Islet of Langerhans (tissue), 1 donor: ENCODE results near the gene PNMA8C.

GRCh38 chr19:45443899-45445136 is 20.6 kb upstream of the ERCC1 start:
- RRBS = 5% methylated on average over 8 of the region's 65 CpGs

GRCh38 chr19:45472250-45472419 is 4.3 kb downstream of the FOSB start:
- RRBS = no CpG with 5 or more reads among the region's 1 CpG

- RRBS = no CpG with 5 or more reads among the region's 16 CpGs
Measured at GRCh38 chr19:45473555-45474240, 5.9 kb downstream of the FOSB start.

GRCh38 chr19:45492596-45493763 is 3.9 kb downstream of the RTN2 start:
- RRBS = no CpG with 5 or more reads among the region's 38 CpGs

DNA sequence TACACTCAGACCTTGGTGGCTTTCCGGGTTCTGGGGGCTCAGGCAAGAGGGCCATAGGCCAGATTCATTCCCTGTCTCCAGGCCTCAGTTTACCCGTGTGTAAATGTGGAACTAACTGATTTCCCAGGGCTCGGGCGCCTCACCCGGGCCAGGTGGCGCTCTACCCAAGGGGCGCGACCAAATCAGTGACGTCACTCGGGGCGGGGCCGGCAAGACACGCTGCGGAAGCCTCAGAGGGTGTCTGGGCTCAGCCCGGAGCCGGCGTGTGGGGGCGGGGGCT is 953 bp upstream of the VASP start:
- RRBS = 4% methylated on average over 12 of the region's 18 CpGs

GRCh38 chr19:45514931-45515733 is 7.9 kb downstream of the VASP start:
- RRBS = no CpG with 5 or more reads among the region's 15 CpGs

- RRBS = no CpG with 5 or more reads among the region's 8 CpGs
Measured at GRCh38 chr19:45589929-45590536, 5.4 kb upstream of the OPA3 start.

DNA sequence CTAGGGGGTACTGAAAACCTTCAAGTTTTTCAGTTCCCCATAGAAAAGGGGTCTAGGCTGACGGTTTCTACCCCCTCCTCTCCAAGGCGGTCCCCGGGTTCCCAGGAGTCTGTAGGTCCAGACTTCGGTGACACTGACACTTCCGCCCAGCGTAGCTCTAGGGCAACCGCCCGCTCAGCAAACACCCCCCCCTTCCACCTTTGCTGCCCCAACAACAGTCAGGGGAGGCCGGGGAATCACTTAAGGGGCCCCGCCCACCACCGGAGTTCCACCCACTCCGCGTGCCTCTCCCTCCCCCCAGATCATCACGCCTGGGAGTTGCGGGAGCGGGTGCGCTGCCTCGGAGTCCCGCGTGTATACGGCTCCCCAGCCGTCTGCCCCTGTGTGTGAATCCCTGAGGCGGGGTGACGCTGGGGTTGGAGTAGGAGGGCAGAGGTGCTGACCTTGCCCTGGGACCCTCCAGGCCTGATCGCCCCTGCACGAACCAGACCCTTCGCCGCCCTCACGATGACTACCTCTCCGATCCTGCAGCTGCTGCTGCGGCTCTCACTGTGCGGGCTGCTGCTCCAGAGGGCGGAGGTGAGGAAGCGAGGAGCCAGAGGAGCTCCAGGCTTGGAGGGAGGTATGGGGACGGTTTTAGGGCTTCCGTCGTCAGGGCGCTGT is 1.1 kb downstream of the GIPR start:
- RRBS = no CpG with 5 or more reads among the region's 38 CpGs

DNA sequence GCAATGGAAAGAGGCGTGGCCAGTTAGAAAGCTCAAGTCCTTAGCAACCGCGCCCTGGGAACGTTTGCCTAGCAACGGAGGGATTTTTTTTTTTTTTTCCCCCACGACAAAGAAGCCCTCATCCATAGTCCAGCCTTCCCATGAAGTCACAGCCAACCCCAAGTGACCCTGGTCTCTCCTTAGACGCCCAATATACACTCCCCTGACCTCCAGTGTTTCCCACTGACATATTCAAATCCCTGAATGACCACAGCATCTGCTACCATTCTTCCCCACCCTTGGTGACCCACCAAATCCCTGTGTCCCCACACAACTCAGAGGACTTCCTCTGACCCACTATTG is 339 bp upstream of the DMWD start:
- RRBS = no CpG with 5 or more reads among the region's 7 CpGs

- RRBS = no CpG with 5 or more reads among the region's 18 CpGs
Measured at GRCh38 chr19:45854171-45854797, 8.7 kb downstream of the SYMPK start.

DNA sequence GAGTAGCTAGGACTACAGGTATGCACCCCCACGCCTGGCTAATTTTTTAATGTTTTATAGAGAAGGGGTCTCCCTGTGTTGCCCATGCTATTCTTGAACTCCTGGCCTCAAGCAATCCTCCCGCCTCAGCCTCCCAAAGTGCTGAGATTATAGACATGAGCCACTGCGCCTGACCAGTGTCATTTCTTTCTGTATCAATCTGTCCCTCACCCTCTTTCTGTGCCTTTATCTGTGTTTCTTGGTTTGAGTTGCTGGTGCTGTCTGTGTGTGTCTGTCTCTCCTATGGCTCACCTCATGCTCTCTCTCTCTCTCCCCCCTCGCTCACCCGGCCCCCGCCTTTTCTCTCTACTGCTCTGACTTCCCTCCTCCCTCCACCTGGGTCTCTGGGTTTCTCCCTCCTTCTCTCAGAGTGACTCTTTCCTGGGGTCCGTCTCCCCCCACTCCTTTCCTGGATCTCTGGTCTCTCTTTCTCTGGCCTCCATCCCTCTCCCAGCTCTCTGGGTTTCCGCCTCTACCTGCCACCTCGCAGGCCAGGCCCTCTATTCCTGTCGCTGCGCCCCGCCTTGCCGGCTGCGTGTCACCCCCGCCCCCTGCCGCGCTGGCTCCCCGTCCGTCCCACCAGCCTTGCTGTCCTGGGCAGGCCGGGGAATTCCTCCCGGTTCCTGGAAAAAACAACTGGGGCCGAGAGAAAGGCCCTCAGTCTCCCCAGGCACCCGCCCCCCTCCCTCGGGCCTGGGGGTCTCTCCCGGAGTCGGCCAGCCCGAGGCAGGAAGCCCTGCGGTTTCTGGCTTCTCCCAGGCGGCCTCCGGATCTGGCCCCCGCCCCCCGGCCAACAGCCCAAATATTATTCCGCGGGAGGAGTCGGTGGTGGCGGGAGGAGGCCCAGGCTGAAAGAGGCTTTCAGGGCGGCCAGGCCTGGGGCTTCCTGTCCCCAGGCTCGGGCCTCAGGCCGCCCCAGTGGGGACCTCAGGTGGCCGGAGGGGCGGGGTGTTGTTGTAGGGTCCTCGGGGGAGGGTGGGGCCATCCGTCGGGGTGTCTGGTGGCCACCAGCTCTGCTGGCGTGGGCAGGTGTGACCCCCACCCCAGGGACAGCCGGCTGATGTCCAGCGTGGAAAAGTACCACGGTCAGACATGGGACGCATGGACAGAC is 9.5 kb downstream of the IRF2BP1 start:
- RRBS = 11% methylated on average over 17 of the region's 49 CpGs

DNA sequence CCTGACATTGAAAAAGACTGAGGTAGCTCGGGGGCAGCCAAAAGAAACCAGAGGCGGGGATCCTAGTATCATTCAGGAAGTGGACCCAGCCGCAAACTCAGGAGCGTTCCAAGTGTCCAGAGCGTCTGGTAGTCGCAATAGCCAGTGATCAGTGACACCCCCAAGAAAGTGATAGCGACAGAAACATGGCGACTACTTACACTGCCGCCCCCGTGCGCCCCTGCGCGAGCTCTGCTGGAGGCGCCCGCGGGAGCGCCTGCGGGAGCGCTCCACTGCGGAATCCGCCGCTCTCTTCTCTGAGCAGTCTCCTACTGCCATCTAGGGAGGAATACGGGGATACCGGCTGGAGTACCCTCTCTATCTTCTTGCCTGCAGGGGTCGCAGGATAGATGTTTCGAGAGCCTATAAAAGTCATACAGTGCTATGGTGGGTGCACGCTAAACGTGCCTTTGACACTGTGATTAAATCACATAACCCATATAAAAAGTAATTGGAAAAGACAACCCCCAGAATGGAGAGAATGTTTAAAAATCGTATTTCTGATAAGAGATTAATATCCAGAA is 36.7 kb upstream of the IGFL4 start:
- RRBS = no CpG with 5 or more reads among the region's 29 CpGs

- RRBS = no CpG with 5 or more reads among the region's 7 CpGs
Measured at GRCh38 chr19:46230650-46231326, 1.2 kb downstream of the IGFL1 start.

DNA sequence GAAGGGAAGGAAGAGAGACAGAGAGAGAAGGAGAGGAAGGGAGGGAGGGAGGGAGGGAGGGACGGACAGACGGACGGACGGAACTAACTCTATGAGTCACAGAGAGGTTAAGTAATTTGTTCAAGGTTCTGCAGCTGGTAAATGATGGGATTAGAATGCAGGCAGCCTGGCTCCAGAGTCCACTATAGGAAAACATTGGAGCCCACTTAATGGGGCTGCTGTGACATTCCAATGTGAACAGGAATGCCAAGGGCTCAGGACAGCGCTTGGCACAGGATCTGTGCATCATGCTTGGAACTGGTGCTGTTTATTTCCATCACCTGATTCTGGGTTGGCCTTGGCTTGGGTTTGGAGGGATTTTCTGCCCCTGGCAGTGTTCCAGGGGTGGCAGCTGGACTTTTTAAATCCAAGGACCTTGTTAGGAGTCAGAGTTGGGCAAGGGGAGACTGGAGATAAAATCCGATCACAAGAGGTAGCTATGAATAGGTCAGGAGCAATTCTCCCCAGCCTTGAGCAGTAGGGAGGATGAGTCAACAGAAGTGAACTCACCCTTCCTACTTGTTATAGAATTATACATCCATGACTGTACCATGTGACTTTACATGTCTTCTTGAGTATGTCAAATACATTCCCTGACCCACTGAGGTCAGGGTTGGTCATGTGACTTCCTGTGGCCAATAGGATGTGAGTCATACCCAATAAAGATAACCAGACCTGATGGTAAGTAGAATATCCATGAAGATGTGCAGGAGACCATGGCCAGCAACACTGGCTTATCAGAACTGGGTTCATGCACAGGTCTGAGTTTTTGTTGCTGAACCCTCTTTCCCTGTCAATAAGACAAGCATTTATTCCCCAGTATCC is 7.8 kb upstream of the HIF3A start:
- RRBS = no CpG with 5 or more reads among the region's 6 CpGs

- RRBS = no CpG with 5 or more reads among the region's 14 CpGs
Measured at GRCh38 chr19:46298682-46299555, 2.1 kb downstream of the HIF3A start.

DNA sequence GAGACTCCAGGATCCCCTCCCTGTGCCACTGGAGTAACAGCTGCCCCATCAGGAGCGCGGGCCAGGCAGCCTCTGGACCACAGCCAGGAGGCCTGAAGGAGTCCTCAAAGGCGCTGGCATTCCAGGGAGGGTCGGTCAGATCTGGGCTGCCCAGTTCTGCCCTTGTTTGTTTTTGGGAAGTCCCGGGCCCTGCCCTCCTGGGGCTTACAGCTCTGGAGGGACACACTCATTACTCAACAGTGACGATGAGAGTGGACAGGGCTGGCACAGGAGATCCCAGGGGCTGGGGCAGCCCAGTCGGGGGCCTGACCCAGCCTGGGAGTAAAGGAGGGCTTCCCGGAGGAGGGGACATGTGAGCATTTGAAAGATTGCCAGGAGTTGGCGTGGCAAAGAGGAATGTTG is 4.7 kb downstream of the PPP5C start:
- RRBS = 35% methylated on average over 1 of the region's 9 CpGs

GRCh38 chr19:46391778-46392924 is 21.2 kb downstream of the CCDC8 start:
- RRBS = no CpG with 5 or more reads among the region's 37 CpGs

DNA sequence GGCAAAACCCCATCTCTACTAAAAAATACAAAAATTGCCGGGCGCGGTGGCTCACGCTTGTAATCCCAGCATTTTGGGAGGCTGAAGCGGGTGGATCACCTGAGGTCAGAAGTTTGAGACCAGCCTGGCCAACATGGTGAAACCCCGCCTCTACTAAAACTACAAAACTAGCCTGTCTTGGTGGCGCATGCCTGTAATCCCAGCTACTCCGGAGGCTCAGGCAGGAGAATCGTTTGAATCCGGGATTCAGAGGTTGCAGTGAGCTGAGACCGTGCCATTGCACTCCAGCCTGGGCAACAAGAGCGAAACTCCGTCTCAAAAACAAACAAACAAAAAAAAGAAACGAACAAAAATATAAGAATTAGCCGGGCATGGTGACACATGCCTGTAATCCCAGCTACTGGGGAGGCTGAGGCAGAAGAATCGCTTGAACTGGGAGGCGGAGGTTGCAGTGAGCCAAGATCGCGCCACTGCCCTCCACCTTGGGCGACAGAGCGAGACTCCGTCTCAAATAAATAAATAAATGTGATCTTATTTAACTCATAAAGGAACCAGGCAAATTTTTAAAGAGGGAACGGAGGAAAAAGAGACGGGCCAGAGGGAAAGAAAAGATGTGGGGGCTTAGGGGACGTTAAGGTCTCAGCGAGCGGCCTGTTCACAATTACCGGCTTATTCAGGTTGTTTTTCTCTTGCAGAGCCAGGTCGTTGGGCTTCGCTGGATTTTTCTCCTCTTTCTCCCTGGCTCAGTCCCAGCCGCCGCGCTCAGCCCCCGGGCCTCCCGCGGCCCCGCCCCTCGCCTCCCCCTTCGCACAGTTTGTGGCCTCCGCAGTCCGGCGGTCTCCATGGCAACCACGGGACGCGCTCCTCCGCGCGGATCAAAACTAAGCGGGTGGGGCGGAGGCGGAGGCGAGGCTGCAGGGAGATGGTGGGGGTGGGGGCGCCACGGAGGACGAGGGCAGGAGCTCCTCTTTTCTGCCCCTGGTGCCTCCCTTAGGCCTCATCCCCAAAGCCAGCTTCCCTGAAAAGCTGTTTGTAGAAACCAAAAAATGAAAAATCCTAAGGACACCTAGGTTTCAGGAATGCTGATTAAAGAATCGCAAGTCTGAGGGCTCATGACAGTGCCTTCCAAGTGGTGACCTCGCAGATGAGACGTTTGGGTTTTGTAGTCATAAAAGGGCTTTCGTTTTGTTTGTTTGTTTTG is 2.8 kb upstream of the CCDC8 start:
- RRBS = 1% methylated on average over 7 of the region's 59 CpGs

GRCh38 chr19:46428624-46429301 is at the start of gene PNMA8C:
PNMA8C (minus strand) TSS chr19:46428936.
- RRBS = 18% methylated on average over 4 of the region's 36 CpGs

DNA sequence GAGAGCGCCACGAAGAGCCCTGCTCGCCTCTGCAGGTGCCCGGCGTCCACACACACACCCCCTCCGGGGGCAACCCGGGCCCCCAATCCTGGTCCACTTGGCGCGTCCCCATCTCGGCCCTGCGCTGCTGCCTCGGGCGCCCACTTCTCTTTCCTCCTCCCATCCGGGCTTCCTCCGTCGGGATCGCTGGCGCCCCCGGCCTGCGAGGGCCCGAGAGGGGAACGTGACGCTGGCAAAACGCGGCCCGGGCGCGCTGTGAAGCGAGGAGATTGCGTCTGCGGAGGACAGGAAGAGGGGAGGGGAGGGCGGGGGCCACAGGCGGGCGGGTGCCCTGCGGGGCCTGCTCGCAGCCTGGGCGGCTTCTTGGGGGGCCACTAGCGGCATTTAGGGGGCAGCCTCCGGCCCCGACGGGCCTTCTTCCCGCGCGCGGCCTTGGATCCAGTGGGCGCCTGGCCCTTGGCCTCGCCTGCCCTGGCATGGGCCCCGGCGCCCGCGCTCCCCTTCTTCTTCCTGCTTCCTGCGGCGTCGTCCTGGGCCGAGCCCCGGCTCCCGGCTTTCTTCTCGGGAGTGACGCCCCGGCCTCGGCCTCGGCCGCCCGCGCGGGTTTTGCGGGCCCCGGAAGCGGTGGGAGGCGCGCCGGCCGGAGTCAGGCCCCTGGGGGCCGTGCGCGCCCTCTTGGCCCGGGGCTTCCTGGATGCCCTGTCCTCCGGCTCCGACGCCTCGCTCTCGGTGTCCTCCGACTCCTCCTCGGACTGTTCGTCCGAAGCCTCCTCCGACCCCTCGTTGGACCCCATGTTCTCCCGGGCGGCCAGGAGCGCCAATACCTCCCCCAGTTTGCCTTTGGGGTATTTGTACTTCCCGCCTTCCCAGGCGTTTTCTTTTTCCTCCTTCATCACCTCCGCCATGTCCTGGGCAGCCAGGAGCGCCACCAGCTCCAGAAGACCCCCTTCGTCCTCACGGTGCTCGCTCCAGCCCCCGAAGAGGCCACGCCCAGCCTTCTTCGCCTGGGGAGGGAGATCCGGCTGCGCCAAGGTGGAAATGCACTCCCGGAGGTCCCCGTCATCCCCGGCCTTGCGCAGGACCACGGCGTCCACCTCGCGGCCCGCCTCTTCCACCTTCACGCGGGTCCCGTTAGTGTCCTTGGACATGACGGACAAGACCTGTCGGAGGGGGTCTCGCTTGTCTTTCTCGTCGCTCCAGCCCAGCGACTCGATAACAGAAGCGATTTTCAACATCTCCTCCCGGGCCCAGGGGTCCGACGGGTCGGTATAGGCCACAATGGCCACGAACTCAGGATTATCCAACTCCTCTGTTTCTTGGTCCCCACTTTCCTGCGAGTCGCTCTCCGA is 2.0 kb downstream of the PNMA8B start:
- RRBS = 45% methylated on average over 54 of the region's 131 CpGs